Melanocyte of skin (primary cell): ENCODE results near the gene HK2.

DNA sequence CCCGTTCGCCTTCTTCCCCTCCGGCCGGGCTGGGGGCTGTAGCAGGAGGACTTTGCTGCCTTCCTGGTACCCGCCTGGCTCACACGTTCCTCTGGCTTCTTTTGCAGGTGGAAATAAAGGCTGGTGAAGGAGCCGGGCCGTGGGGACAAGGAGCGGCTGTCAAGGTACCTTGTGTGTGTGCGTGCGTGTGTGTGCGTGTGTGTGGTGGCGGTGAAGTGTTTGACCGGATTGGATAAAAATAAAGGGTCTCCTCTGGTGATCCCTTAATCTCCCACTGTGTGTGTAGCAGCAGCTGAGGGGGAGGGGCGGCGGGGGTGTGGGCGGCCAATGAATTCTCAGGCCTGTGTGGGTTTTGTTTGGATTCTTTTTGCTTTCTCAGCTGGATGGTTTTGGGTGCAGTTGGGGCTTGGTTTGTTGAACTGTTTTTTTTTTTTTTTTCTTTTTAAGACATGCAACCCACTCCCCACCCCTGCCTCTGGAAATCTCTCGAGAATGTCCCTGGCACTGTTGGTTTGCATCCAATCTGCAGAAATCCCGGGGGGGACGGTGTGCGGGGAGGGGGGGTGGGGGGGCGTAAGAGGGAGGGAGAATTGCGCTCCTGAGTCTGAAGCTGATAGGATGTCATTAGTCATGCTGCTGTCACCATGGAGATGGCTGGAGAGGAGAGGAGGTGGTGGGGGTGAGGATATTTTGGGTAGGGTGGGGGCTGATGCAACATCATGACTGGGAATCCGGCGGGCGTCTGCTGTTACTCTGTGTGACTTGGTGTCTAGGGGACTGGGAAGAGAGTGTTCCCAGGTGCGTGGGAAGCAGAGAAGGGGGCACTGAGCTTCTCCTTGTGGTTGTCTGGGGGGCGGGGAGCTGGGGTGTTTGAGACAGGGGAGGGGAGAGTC is 18.5 kb downstream of the TET3 start:
- CAGE, long polyA plus RNA, 2 experiments: no peak in any of the 2 experiments

GRCh38 chr2:74011323-74011926 is 26.7 kb downstream of the TET3 start:
- CAGE, long polyA plus RNA, 2 experiments: no peak in any of the 2 experiments

DNA sequence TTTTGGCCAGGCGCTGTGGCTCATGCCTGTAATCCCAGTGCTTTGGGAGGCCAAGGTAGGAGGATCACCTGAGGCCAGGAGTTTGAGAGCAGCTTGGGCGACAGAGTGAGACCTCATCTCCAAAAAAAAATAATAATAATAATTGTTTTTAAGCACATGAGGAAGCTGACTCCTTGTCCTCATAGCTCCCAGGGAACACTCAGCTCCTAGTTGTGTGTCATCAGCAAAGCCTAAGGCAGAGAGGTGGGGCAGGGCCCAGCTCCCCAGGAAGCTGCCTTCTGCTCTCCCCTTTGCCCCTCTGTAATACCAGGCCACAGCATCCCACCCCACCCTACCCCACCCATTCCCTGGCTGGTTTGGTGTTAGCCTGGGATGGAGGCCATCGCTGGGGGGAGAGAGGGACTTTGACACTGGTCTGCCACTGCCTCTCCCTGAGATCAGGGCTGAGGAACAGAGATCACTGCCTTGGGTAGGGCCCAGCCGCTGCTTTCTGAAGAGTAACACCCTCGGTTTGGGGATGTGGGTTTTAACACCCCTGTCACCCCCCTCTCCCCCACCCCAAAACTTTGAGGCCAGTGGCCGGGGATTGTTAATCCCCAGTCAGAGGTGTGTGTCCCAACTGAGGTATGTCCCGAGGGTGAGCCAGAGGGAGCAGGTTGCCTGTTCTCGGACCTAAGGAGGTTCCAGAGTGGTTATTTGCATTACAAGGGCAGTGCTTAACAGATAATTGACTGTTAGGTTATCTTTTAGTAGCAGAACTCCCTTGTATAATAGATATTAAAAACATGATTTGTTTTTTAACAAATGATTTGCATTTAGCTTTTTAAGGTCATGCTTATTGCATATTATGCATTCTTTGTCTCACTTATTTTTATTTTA is 41.3 kb downstream of the TET3 start:
- CAGE, long polyA plus RNA, 2 experiments: no peak in any of the 2 experiments

DNA sequence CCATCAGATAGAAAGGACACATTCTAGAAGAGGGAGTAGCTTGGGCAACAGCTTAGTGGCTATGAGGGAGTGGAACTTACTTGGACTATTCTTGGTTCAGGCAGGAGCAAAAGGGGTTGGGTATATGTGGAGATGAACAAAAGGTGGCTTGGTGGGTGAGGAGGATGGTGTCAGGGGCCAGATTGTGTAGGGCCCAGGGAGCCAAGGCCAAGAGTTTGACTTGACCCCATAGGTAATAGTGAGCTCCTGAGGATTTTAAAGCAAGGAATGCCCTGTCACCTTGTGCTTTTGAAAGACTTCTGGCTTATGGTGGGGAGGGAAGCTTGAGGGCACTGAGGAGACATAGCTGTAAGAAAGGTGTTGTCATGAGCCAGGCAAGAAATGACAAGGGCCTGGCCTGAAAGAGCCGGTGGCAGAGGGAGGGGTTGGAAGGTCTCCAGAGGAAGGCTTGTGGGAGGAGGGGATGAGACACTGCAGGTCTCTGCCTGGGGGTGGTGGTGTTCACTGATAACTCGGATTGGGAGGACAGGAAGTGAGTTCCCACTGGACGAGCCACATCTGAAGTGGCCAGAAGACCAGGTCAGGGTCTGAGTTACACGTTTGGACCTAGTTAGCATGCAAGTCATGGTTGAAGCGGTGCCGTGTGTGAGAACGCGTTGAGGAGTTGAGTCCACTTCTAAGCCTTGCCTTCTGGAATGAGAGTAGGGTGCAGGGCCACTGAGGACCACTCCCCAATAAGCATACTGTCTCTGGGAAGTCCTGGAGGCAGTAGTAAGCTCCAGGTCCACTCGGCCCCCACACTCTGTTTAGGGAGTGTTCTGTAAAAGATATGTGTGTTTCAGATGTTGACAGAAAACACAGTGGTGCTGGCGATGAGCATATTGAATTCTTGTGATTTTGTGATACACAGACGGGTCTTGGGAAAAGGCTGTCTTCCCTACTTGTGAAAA is 64.3 kb downstream of the TET3 start:
- CAGE, long polyA plus RNA, 2 experiments: no peak in any of the 2 experiments

GRCh38 chr2:74066494-74066921 is 81.2 kb downstream of the BOLA3 start:
- CAGE, long polyA plus RNA, 2 experiments: no peak in any of the 2 experiments

DNA sequence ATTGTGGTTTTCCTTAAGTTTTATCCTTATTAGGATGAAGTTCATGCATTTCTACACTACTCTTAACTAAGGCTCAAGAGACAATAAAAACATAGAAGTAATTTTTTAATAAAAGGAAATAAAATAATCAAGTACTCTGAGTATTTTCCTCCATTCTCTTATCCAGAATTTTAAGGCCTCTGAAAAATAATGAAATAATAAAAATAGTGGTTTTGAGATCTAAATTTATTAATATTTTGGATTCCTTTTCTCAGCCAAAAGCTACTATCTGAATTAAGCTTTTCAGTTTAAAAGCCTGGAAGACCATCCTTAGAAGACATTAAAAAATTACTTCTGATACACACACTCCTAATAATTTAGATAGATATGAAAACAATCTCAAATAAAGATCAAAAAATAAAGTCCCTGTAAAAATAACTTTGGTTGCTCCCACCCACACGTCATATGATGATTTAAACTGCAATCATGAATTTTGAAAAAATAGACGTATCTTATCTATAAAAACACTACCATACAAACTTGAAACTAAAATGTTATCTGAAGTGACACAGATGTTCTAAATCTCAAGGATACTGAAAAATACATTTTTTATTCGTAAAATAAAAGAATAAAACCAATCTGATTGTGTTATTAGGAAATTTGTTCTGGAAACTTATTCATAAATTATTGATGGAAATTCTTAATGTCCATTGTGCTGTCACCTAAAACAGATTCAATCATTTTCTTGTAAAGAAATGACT is 8.0 kb upstream of the BOLA3 start:
- CAGE, long polyA plus RNA, 2 experiments: no peak in any of the 2 experiments

- CAGE, long polyA plus RNA, 2 experiments: no peak in any of the 2 experiments
These were observed 6.9 kb downstream of the DCTN1 start for GRCh38 chr2:74373033-74373720.

GRCh38 chr2:74385234-74385865 is 5.2 kb upstream of the DCTN1 start:
- CAGE, long polyA plus RNA, 2 experiments: no peak in any of the 2 experiments

- CAGE, long polyA plus RNA, 2 experiments: no peak in any of the 2 experiments
These were observed 6.1 kb downstream of the TTC31 start for GRCh38 chr2:74489002-74489354.

GRCh38 chr2:74530389-74531268 is 896 bp downstream of the HTRA2 start:
- CAGE, long polyA plus RNA, 2 experiments: no peak in any of the 2 experiments

DNA sequence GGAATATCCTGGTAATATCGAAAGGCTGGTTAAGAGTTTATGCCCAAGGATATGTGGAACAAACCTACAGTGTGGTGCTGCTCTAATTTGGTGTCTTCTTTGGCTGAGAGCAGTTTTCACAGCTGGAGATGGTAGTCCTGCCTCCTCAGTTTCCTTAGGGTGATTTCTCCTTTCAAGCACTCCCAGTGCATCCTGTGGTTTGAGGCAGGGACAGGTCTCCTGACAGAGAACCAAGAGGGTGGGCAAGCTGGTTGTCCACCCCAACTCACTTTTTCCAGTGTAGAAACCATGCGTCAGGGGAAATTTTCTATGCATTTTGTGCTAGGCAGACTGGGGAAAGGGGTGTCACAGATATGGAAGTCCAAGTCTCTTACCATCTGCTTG is 76.7 kb downstream of the SEMA4F start:
- CAGE, long polyA plus RNA, 2 experiments: no peak in any of the 2 experiments

- CAGE, long polyA plus RNA, 2 experiments: no peak in any of the 2 experiments
These were observed 2.0 kb upstream of the HK2 start for GRCh38 chr2:74831863-74832327.

DNA sequence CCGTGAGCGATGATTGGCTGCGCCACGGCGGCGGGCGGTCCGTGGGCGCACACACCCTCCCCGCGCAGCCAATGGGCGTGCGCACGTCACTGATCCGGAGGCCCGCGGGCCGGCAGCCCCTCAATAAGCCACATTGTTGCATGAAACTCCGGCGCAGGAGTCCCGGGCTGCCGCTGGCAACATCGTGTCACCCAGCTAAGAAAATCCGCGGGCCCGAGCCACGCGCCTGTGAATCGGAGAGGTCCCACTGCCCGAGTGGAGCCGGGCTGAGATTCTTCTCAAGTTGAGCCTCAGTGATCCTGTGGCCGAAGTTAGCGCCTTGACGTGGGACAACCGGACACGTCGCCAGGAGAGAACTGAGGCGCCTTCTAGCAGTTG is at the start of gene HK2:
HK2 (plus strand) TSS at position 131 of the 378 bp plus-strand sequence.
- CAGE, long polyA plus RNA, 2 experiments: no peak in any of the 2 experiments

GRCh38 chr2:74836057-74836484 is 2.1 kb downstream of the HK2 start:
- CAGE, long polyA plus RNA, 2 experiments: no peak in any of the 2 experiments

GRCh38 chr2:74919784-74920330 is 38.6 kb upstream of the POLE4 start:
- CAGE, long polyA plus RNA, 2 experiments: no peak in any of the 2 experiments

DNA sequence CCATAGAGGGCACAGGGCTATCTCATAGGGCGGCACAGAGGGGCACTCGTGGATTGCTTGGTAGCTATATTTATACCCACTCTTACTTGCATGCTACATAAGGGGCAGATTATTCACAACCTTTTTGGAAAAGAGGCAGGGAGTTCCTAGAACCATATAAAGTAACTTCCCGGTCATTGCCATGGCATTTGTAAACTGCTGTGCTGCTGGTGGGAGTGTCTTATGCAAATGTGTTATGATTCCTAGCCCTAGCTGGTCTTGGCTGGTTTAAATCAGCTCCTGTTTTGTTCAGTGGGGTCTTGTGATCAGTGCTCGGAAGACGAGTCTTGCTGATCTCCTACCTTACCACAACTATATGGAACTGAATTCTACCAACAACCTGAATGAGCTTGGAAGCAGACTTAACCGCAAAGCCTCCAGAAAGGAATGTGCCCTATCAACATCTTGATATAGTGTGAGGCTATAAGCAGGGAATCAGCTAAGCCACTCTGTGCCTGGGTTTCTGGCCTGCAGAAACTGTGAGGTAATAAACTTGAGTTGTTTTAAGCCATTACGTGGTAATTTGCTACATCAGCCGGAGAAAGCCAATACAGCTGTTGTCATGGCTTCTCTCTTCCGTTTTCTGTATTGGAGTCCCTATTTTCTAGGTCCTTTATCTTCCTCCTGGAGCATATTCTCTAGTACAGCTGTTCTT is 33.5 kb downstream of the POLE4 start:
- CAGE, long polyA plus RNA, 2 experiments: no peak in any of the 2 experiments

DNA sequence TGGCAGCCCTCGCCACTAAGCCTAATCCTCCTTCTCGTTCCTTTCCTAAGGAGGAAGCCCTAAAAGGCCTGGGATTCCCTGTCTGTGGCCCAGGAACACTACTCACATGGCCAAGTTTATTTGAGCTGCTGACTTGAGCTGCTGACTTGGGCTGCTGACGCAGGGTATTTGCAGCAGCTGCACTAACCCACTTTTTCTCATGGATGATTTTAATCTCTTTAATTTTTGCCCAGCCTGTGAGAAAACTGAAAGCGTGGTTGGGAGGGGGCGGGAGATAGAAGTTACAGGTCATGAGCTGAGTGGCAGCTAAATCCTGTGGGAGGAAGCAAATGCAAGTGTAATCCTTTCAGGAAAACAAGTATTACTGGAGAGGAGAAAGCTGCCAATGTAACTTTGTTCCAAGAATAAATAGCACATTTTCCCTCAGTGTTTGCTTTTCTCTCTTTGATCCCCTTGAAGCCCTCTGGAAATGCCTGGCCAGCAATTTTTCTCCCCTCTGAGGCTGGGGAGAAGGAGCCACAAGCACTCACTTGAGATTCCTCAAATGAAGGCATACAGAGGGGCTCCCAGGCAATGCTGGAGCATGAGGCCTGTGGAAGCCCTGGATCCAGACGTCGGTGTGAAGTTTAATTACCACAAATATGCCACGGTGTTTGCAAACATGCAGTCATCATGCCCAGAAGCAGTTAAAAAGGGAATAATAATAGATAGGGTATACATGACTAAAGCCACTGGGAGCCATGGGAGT is 10.3 kb upstream of the EVA1A start:
- CAGE, long polyA plus RNA, 2 experiments: no peak in any of the 2 experiments

GRCh38 chr2:75608791-75609372 is 37.7 kb upstream of the MRPL19 start:
- CAGE, long polyA plus RNA, 2 experiments: no peak in any of the 2 experiments

- CAGE, long polyA plus RNA, 2 experiments: no peak in any of the 2 experiments
These were observed 30.2 kb downstream of the GCFC2 start for GRCh38 chr2:75680365-75681103.

DNA sequence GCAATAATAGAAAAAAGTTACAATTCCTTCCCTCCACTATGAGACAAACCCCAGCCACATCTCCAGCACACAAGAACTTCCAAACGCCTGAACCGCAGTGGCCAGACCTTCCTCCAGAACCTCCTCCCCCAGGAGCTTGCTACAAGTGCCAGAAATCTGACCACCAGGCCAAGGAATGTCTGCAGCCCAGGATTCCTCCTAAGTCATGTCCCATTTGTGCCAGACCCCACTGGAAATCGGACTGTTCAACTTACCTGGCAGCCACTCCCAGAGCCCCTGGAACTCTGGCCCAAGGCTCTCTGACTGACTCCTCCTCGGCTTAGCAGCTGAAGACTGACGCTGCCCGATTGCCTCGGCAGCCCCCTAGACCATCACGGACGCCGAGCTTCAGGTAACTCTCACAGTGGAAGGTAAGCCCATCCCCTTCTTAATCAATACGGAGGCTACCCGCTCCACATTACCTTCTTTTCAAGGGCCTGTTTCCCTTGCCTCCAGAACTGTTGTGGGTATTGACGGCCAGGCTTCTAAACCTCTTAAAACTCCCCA is 431.6 kb downstream of the LRRTM4 start:
- CAGE, long polyA plus RNA, 2 experiments: no peak in any of the 2 experiments